Airway epithelial cell (primary cell): Measurements from ENCODE around the genes CCT8, KRTAP19-5 and KRTAP11-1.

GRCh38 chr21:25891522-25892061, 156.8 kb downstream of the GABPA start:
- RAMPAGE, long total RNA, result no peak

DNA sequence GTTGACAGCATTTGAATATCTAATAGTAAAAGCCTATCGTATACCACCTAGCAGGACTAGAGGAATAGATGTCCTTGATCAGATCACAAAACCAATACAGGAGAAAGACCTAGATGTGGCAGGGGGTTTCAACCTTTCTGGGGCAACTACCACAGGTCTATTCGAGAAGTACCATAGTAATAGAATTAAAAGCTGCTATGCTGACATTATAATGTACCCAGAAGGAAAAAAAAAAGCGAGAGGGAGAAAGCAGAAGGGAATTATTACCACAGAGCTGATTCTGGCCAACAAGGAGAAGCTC, 146.5 kb downstream of the APP start:
- RAMPAGE, long total RNA, result no peak

DNA sequence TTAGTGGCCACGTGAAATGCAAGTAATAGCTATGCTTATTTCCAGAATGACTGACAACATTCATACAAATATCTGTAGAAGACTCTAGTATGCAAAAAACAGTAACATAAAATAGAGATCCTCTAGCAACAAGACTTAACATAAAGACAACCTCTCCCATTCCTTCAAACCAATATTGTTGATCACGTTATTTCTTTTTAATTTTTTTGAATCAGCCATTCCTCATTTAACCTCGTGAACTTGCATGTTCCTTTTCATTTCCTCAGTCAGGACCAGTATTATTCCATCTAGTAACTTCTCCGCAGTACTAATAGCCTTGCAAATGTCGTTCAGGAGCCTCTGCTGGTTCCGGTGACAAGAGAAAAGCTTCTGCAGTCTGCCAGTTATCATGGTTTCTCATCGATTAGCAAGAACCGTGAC, 3.1 kb downstream of the APP start:
- RAMPAGE, long total RNA, result no peak

GRCh38 chr21:27036651-27037141, 69.8 kb upstream of the ADAMTS5 start:
- RAMPAGE, long total RNA, result no peak

- RAMPAGE, long total RNA, result no peak
Measured at GRCh38 chr21:27104961-27105616, 138.2 kb upstream of the ADAMTS5 start.

GRCh38 chr21:28636568-28637309, 248.4 kb downstream of the N6AMT1 start:
- RAMPAGE, long total RNA, result no peak

DNA sequence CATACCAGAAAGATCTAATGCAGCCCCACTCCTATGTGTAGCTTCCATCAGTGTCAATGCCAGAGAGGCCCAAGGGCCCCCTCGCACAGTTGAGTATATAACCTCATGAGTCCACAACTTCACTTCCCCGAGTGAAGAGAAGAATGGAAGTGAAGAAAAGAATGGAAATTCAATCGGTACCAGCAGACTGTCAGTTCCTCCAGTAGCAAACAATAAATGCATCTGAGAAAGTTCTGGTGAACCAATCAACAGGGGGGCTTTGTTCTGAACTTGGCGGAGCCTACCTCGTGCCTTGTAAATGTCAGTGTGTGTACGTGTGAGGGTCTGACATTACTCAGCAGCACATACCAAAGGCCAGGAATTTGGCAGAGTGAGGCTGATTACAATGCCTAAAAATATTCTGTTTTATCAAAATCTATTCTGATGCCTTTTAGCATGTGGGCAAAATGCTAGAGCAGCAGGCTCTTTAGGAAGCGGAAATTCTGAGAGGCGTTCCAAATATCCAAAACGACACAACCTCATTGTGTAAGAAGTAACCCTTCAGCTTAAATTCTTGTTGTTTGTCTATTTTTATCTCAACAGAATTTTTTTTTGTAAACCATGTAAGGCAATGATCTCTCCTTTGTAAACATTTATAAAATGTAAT, 131.0 kb downstream of the N6AMT1 start:
- RAMPAGE, long total RNA, result no peak

GRCh38 chr21:28827514-28827715, 57.8 kb downstream of the N6AMT1 start:
- RAMPAGE, long total RNA, result no peak

DNA sequence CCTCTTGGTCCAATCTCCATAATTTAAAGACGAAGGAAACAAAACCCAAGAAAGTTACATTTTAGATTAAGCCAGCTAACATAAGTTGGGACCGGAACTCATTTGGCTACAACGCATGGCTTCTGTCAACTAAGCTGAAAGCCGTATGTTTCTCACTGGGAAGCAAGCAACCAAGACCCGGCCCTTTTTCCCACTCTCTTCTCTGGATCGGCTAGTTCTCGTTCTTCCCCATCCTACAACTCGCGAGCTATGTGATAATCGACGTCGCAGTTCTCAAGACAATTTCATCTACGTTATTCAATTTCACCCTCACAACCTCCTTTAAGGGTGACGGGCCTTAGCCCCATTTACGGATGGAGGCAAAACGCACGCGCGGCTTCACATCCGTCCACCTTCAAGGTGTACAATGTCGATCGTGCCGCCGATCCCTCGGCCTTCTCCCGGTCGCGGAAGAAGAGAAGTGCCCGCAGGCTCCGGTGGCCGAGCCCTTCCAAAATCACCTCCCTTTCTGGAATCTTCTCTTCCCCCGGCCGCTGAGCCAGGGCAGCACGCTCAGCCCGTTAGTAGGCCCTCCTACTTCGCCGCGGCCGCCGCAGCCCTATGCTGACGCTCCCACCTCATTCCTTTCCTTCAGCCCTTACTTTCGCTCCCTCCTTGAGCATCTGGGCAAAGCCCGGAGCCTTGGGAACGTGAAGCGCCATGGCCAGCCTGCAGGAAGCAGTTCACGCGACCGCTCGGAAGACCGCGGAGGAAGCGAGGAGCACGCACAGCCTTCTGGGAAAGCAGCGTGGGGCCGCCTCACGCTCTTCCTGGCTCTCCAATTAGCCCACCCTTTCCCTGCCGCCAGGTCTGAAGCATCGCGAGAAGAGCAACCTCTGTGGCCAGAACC, at the start of gene CCT8:
Gene CCT8, minus strand, starts transcription at position 759 of the 889 bp plus-strand sequence.
- RAMPAGE, long total RNA, result start-site peak on the minus strand centred at position 743 of the sequence, 40 bp wide, 1,365 and 650 reads in 2 replicates

DNA sequence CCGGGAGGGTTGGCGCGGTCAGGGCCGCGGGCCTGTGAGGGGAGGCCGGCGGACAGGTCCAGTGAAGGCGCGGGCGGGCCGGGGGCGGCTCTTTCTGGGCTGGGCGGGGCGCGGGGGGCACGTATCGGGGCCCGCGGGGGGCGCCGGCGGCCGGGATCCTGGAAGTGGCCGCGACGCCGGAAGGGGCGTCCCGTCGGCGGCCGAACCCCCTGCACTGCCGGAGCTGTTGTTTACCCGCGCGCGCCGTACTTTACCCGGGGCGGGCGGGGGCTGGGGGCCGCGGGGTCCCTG, 209 bp downstream of the BACH1 start:
- RAMPAGE, long total RNA, result no peak

DNA sequence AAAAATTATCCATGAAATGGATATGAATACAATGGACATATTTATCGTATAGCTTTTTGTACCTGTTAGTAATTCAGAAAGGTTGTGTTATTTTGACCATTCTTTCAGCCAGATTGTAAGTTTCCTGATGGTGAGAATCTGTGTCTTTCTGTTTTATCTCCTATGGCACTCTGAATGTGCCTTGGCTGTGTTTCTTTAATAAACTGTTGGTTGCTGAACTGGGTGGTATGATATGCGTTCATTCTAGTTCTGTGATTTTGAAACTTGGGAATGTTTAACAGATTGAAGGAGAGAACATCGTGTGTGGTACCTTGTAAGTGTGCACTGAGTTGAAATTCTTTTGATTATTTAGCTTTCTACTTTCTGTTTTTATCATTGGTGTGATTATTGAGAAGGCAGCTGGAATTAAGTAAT, 4.5 kb downstream of the BACH1 start:
- RAMPAGE, long total RNA, result no peak

DNA sequence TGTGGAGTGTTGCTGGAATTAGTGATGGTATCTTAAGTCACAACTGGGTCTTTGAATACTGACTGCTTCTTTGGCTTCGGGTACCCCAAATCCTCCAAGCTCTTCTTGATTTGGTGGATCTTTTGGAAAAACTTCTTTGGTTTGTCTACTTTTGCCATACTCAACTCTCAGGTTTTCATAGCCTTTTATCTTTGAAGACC, 185.8 kb downstream of the BACH1 start:
- RAMPAGE, long total RNA, result no peak

DNA sequence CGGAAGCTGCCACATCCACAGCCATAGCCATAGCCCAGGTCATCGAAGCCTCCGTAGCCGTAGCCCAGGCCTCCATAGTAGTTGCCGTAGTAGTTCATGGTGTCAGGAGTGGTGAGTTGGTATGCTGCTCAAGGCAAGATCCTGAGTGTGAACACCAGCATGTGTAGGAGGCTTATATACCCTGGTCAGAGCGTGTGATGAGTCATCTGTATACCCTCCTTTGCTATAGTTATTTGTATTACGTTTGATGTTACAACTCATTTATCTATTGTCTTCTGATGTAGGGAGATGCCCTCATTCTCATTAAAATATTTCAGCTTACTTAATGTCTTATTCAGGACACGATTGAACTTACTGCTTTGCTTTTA, at the start of gene KRTAP19-5:
Gene KRTAP19-5, minus strand, starts transcription at position 149 of the 368 bp plus-strand sequence.
- RAMPAGE, long total RNA, result no peak

GRCh38 chr21:30881266-30881826, at the start of gene KRTAP11-1:
Gene KRTAP11-1, minus strand, starts transcription at chr21:30881580.
- RAMPAGE, long total RNA, result no peak

DNA sequence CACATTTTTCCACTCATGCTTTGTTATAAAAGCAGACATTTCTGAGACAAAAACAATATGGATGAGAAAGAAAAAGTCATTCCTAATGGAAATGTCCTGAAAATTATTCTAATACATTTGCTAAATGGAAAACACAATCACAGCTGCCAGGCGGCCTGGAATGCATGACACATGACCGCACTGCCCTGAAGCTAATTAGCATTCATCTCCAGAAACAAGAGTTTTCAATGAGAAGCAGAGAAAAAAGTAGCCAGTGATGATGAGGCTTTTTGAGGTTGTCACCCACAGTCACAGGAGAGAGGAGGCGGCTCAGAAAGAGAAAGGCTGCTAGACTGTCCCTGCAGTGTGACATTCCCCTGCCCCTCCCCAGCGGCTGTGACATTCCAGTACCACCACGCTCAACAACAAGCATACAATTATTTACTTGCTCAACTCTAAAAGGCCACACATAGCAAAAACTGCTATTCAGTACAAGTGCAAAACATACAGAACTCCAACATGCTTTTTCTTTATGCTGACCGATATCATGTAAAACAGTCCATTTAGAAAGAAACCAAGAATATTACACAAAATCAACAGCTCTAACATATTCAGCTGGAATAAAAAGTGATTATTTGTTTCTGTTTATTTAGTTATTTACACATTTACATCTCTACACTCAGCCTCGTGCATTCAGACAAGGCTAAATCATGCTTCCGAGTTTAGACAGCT, 123.0 kb upstream of the KRTAP19-8 start:
- RAMPAGE, long total RNA, result no peak

GRCh38 chr21:31647680-31648101, 11.8 kb upstream of the SOD1 start:
- RAMPAGE, long total RNA, result no peak

DNA sequence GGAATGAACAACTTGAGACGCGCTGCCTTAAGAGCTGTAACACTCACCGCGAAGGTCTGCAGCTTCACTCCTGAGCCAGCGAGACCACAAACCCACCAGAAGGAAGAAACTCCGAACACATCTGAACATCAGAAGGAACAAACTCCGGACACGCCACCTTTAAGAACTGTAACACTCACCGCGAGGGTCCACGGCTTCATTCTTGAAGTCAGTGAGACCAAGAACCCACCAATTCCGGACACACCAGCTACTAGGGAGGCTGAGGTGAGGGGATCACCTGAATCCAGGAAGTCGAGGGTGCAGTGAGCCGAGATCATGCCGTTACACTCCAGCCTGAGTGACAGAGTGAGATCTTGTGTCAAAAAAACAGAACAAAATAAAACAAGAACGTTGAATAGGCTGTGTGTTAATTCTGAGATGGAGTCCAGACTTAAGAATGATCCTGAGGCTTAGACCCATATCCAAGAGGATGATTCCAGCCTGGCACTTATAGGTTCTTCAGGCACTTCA, 4.3 kb upstream of the SOD1 start:
- RAMPAGE, long total RNA, result no peak

DNA sequence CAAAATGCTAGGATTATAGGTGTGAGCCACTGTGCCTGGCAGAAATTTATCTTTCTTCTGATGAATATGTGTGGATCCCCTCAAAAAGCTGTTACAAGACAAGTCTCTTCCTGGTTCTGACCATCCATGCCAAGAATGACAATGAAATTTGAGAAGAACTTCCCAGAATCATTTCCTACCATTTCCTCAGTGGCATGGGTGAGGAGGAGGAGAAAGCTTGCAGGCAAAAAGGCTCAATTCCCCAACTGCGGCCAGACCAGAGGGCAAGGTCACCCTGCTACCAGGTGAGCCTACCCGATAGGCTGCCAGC, 16.9 kb downstream of the MRAP start:
- RAMPAGE, long total RNA, result no peak

DNA sequence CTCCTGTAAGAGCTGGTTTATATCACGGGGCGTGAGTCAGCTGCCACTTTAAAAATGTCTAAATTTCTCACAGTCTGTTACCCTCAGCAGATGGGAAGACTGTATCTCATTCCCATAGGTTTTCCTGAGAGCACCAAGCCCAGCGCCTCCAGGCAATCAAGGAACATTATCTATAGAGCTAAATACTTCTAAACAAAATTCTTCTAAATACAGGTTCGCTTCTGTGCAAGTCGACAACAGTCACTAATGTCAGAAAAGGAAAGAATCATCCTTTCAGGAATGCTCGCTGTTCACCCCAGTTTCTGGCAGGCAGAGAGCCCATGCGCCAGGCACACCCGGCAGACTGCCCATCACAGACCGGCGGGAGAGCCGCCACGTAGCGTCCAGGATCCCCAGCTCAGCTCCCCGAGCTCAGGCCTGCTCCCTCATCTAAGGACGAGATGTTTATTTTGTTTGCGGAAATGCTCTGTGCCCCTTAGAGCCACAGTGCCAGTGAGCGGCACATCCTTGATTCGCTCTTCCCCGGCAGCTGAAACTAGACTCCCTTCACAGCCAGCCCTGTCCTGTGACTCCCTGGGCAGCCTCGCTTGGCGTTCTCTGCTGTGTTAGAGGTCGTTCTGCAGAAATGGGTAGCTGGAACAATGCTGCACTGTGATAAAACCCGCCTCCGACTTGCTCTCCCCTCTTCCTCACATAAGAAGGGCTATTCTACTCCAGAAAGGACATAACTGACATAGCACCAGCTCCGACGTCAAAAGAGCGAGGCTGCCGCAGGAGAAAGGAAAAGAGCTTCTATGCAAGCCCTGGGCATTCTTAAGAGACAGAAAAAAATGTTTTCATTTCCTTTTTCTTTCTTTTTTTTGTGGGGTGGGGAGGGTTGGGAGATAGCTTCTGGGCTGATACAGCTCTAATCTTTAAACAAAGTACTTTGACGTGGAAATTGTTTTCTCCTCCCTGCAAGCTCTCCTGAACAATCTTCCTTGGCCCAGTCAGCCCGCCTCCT, 37.0 kb downstream of the MRAP start:
- RAMPAGE, long total RNA, result no peak

DNA sequence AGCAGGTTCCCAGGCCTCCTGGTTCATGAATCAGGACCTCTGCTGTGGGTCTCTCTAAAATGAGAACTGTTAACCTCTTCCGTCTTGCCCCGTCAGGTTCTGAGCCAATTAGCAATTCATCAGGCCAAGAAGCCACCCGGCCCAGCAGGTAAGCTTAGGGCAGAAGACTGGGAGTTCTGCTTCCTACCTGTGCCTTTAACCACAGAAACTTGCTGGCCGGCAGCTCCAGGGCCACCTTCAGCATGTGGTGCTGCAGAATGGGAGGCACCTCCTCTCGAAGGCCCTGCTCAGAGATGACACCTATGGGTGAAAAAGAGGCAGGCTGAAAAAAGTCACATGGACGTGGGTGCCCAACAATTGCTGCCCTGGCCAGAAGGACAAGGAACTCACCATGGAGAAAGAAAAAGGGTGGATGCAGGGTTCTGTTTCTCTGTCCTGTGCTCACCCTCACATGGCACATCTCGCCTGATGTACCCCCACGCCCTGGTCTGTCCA, 33.2 kb downstream of the URB1 start:
- RAMPAGE, long total RNA, result no peak